Measurements from ENCODE around the gene FRAT1.

DNA sequence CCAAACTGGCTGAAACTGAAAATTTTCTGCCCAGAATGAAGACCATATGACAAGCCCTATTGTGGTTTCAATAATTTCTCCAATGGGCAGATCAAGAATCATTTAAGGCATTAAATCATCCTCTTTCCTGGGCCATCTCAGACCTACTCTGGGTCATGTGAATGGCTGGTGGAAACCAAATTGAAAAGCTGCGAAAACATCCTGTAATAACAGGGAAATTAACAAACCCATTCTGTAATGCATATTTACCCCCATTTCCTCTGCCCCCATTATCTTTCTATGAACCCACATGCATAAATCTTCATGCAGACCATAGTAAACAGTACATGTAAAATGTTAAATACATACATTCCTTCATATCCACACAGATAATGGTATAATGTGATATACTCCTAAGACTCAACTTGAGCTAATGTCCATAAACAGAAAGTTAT, 23.9 kb downstream of the PIK3AP1 start:
- CAGE, long polyA plus RNA = no peak
- RRBS = no CpG with 5 or more reads among the region's 1 CpG

GRCh38 chr10:96718135-96719115, 1.9 kb downstream of the PIK3AP1 start:
- CAGE, long polyA plus RNA = no peak
- RRBS = no CpG with 5 or more reads among the region's 13 CpGs

DNA sequence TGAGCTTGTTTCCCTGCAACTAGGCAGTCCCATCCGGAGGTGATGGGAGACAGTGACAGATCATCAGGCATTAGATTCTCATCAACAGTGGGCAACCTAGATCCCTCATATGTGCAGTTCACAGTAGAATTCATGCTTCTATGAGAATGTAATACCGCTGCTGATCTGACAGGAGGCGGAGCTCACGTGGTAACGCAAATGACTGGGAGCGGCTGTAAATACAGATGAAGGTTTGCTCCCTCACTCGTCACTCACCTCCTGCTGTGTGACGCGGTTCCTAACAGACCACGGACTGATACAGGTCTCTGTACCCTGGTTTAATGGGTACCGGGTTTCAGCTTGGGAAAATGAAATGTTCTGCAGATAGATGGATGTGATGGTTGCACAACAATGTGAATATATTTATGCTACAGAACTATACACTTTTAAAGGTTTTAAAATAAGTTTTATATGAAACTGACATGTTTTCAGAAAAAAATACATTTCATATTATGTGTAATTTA, 47.9 kb upstream of the PIK3AP1 start:
- CAGE, long polyA plus RNA = no peak
- RRBS = no CpG with 5 or more reads among the region's 11 CpGs

DNA sequence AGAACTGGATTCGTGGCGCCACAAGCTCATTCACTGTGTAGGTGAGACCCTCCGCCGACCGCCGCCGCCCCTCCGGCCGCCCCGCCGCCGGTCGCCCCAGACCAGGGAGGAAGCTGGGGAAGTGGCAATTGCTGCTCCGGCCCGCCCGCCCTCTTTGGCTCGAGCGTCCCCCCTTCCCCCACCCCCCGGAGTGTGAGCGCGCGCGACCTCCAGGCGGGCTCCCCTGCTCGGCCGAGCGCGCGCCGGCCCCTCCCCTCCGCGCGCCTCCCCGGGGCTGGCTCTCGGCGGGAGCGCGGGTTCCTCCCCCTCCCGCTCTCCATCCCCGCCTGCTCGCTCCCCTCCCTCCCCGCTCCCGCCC, 240 bp downstream of the LCOR start:
- CAGE, long polyA plus RNA = no peak
- RRBS = 1% methylated on average over 19 of the region's 43 CpGs

GRCh38 chr10:96834128-96834866, 2.2 kb downstream of the LCOR start:
- CAGE, long polyA plus RNA = no peak
- RRBS = no CpG with 5 or more reads among the region's 9 CpGs

- CAGE, long polyA plus RNA = no peak
- RRBS = no CpG with 5 or more reads among the region's 1 CpG
Observed at GRCh38 chr10:97256380-97256803, 36.0 kb downstream of the ARHGAP19 start.

GRCh38 chr10:97308237-97308871, 10.7 kb upstream of the FRAT1 start:
- CAGE, long polyA plus RNA = no peak
- RRBS = no CpG with 5 or more reads among the region's 10 CpGs

DNA sequence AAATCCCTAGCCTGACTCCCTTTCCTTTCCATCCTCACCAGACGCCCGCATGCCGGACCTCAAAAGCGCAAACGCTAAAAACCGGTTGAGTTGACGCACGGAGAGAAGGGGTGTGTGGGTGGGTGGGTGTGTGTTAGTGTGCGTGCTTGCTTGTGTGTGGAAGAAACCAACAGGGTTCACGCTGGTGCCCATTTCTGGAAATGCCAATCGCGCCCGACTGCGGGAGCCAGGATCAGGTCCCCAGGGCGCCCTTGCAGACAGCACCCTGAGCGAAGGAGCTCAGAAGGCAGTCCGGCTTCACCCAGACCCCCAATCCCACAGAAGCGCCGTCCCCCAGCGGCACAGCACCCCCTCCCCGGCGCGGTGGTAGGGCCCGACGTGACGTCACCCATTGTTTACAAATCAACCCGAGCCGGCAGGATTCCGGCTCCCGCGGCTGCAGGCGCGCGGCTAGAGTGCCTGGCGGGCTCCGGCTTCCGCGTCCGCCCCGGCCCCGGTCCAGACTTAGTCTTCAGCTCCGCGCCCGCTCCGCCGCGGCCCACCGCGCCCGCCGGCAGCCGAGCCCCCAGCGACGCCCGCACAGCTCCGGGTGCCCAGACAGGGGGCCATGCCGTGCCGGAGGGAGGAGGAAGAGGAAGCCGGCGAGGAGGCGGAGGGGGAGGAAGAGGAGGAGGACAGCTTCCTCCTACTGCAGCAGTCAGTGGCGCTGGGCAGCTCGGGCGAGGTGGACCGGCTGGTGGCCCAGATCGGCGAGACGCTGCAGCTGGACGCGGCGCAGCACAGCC, at the start of gene FRAT1:
TSS of gene FRAT1 (plus strand) at position 425 of the 785 bp plus-strand sequence.
- CAGE, long polyA plus RNA = no peak
- RRBS = 1% methylated on average over 25 of the region's 71 CpGs

GRCh38 chr10:97320011-97320749, 1.1 kb downstream of the FRAT1 start:
- CAGE, long polyA plus RNA = no peak
- RRBS = 6% methylated on average over 20 of the region's 54 CpGs

- CAGE, long polyA plus RNA = no peak
- RRBS = no CpG with 5 or more reads among the region's 3 CpGs
Observed at GRCh38 chr10:97328730-97329329, 5.7 kb downstream of the FRAT2 start.

- CAGE, long polyA plus RNA = no peak
- RRBS = no CpG with 5 or more reads among the region's 17 CpGs
Observed at GRCh38 chr10:97331690-97332901, 2.4 kb downstream of the FRAT2 start.

DNA sequence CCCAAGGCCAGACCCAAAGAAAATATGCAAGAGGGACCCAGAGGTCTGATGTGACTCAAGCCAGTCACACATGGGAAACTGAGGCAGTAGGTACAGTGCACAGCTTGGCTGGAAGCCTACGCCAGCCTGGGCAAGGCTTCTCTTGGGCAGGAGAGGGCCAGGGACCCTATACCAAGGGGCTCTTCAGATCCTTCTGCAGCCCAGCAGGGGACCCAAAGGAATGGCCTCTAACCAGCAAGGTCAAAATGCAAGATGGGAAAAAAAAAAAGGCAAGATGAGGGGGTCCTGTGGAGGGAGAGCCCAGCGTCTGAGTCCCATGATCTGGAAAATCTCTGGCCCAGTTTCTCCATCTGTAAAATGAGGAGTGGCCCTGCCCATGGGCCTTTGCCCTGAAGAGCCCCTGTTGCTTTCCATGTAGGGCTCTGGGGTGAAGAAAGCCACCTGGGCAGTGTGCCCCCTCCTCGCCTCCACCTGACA, 32.3 kb downstream of the RRP12 start:
- CAGE, long polyA plus RNA = no peak
- RRBS = no CpG with 5 or more reads among the region's 3 CpGs

DNA sequence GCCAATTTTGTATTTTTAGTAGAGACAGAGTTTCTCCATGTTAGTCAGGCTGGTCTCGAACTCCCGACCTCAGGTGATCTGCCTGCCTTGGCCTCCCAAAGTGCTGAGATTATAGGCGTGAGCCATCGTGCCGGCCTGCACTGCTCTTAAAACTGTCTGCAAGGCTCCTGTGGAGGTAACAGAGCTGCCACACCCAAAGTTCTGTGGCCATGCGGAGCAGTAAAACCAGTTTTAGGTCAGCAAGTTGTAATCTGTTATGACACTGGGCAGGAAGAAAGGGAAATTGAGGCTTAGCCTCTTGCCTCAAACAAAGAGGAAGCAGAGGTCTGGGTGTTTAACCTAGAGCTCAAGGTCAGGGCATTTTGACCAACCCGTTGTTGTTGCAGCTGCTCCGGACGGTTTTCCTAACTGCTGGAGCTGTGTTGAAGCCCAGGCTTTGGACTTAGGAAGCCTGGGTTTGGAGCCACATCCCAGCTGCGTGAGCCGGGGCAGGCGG, 7.3 kb upstream of the RRP12 start:
- CAGE, long polyA plus RNA = no peak
- RRBS = 99% methylated on average over 4 of the region's 12 CpGs

GRCh38 chr10:97428289-97429157, 2.5 kb downstream of the PGAM1 start:
- CAGE, long polyA plus RNA = no peak
- RRBS = no CpG with 5 or more reads among the region's 9 CpGs

DNA sequence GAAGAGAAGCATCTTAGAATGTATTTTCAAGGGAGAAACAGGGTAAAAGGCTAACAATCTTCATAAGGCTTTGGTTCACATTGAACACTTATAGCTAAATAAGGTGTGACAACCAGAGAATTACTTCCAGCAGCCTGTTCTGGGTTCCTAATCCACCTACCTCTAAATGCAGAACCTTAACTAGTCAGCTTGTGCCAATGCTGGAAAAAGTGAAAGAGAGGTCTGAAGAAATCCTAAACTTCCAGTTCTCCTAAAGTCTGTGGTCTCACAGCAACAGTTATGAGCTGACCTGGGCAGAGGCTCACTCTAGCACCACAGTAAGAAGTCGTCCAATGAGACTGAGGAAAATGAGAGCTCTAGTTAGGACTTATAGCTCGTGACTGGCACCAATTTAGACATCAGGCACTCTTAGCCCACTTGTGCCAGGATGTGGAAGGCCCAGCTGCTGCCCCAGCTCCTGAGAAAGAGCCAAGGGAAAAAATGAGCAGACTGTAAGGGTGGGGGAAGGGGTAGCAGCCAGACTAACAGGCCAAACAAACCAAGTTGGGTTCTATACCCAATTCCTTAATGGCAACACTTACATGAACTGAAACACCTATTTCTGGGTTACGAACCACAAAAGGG, 7.7 kb downstream of the MMS19 start:
- CAGE, long polyA plus RNA = no peak
- RRBS = no CpG with 5 or more reads among the region's 3 CpGs

GRCh38 chr10:97571601-97572144, 906 bp upstream of the ANKRD2 start:
- CAGE, long polyA plus RNA = no peak
- RRBS = no CpG with 5 or more reads among the region's 5 CpGs

DNA sequence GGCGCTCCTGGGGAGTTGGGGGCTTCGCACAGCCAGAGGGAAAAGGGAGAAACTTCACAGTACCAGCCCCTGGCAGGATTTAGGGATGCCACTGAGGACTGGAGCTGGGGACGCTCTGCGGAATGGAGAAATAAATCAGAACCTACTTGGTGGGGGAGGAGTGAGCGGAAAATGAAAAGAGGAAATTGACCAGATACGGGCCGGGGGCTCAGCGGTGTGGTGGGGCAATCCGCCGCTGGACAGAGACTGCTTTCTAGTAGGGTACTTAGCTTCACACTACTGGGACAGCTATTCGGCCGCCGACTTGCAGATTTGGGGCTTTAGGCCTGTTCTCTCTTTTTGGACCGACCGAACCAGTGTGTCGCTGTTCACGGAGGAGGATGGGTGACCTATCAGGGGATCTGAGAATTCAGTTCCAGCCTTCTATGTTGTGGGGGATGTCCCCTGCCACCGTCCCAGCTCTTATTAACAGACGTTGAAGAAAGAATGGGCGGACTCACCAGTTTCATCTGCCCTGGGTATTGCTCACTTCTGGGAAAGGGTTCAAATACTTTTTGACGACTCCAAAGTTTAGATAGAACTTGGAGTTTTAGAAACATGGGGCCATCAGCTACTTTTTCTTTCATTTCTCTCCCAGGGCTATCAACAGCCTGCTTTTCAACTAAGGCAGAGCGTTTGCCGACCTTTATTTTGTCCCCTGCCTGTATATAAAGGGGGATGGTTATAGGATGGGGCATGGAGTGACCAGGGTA, 927 bp downstream of the PI4K2A start:
- CAGE, long polyA plus RNA = no peak
- RRBS = no CpG with 5 or more reads among the region's 23 CpGs

GRCh38 chr10:97726543-97727283, 10.2 kb upstream of the ZFYVE27 start:
- CAGE, long polyA plus RNA = no peak
- RRBS = no CpG with 5 or more reads among the region's 10 CpGs

DNA sequence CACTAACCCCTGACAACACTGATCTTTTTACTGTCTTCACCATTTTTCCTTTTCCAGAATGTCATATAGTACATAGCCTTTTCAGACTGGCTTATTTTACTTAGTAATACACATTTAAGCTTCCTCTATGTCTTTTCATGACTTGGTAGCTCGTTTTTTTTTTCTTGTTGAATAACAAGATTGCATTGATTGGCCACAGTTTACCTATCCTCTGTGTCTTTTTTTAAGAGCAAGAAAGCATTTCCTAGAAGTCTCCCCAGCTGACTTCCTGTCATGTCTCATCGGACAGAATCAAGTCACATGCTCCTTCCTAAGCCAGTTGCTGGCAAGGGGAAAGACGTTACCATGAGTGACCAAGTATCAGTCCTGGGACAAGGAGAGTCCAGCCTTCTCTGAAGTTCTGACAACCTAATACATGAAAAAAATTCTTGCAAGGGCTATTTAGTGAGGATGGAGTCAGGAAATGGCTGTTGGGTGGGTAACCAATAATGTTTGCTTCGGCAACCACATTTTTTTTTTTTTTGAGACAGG, 24.8 kb upstream of the SFRP5 start:
- CAGE, long polyA plus RNA = no peak
- RRBS = no CpG with 5 or more reads among the region's 4 CpGs

DNA sequence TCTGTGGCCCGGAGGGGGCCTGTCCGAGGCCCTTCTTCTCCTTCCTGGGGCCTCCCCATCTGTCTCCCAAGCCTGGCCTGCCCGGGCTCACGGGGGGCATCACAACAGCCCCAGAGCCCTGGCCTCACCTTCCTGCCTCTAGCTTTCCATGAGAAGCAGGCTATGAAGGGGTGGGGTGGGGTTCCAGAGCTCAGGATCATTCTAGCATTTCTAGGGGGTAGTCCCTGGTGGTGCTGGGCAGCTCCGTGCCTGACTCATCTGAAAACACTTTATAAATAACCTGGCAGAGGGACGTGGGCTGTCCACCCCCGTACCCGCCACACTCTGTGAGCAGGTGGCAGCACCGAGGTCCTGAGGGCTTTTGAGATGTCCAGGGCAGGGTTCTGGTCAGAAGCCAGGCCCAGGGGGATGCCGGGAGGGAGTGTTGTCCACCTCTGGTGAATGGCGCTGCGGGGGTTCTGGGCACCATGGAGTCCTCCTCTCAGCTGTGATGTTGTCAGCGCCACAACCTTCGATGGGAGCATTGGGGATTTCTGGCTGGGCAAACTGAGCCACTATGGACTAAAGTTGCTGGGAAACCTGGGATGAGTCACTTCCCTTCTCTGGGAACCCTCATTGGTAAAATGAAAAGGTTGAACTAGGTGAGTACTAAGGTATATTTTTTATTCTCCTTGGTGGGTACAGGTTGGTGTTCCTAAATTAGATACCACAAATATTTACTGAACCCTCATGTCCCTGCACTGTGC, 27.4 kb upstream of the GOLGA7B start:
- CAGE, long polyA plus RNA = no peak
- RRBS = 33% methylated on average over 3 of the region's 14 CpGs

Measured in mammary epithelial cell (primary cell).